Airway epithelial cell (primary cell): Measurements from ENCODE around the genes IFI44L and SSX2IP.

DNA sequence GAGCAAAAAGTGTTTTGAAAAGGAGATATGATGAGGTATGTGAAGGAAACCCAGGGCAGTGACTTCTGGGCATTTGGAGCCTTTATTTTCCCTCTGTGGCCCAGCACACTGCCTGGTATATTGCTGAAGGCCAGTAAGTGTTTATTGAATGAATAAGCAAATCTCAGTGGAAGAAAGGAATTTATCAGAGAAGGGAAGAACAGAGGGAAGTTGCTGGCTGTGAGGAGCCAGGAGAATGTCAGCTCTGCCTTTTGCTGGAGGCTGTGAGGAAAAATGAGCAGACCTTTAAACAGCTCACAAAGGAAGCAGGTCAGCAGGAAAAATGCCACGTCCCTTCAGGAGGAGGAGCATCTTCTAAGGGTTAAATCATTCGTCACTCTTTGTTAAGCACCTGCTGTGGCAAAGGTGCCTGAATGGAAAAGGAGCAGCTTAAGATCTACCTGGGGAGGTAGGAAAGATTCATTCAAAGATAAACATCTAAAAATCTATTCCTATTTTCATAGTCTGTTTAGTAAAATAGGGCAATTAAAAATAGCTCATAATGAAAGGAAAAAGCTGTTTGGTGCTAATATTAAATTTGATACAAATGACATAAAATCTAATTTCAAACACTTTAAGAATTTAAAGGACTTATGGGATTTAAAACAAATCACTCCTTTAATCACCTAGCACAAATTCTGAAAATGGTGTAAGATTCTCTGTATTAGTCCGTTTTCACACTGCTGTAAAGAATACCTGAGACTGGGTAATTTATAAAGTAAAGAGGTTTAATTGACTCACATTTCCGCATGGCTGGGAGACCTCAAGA is 76.1 kb downstream of the GIPC2 start:
- RAMPAGE, long total RNA, result no peak

DNA sequence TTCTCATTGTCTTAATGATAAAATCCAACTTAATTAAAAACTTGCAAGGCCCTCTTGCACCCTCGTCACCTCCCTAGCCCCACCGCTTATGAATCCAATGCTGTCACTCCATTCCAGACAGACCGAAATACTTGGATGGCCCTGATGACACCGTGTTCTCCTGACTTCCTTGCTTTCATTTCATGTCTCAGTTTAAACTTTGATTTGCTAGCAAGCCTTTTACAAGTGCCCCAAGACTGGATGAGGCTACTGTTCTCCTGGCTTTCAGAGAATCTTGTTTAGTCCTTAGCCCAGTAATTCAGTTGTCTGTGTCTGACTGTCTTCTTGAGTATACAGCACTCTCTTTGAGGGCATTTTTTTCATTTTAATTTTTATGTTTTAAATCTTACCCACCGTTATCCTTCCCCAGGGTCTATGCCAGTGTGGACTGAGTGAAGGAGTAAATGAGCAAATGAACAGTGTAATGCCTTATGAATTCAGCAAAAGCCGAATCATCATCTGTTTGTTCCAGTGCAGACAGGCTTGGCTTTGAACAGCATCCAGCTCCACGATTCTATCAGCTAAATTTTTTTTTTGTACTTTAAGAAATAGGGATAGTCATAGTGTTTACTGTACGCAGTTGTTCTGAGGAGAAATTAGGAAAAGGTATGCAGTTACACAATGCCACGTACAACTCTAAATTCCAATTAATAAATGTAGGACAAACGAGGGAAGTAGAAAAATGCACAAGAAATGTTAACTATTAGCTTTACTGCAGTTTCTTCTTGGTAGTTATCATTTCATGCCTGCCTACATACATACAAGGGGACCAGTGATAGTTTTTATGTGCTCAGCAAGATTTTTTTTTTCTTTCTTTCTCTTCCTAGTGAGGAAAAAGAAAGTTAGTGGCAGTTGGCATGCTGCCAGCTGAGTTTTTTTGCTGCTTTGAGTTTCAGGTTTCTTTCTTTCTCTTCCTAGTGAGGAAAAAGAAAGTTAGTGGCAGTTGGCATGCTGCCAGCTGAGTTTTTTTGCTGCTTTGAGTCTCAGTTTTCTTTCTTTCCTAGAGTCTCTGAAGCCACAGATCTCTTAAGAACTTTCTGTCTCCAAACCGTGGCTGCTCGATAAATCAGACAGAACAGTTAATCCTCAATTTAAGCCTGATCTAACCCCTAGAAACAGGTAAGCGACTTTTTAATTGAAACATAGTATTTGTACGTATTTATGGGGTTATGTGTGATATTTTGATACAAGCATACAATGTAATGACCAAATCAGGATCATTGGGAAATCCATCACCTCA is at the start of gene IFI44L:
TSS of gene IFI44L (plus strand) at position 1,035 of the 1,279 bp plus-strand sequence.
- RAMPAGE, long total RNA, result no peak

DNA sequence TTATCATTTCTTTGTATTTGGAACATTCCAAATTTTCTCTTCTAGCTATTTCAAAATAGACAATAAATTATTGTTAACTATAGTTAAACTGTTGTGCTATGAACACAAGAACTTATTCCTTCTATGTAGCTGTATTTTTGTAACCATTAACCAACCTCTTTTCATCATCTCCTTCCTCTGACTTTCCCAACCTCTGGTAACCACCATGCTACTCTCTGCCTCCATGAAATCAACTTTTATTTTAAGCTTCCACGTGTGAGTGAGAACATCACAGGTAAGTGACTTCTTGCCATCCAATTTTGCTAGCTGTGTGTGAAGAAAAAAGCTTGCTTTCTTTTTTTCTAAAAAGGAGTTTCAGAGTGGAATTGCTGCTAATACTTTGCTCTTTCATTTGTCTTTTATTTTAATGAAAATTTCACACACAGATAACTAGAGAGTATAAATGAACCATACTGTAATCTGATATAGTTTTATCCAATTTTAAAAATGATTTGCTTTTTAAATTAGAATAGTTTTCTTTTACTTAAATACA is 516 bp downstream of the IFI44L start:
- RAMPAGE, long total RNA, result no peak

- RAMPAGE, long total RNA, result no peak
These were observed 155.6 kb downstream of the ADGRL4 start for GRCh38 chr1:78850937-78851370.

- RAMPAGE, long total RNA, result no peak
These were observed 46.3 kb upstream of the ADGRL4 start for GRCh38 chr1:79052804-79053263.

DNA sequence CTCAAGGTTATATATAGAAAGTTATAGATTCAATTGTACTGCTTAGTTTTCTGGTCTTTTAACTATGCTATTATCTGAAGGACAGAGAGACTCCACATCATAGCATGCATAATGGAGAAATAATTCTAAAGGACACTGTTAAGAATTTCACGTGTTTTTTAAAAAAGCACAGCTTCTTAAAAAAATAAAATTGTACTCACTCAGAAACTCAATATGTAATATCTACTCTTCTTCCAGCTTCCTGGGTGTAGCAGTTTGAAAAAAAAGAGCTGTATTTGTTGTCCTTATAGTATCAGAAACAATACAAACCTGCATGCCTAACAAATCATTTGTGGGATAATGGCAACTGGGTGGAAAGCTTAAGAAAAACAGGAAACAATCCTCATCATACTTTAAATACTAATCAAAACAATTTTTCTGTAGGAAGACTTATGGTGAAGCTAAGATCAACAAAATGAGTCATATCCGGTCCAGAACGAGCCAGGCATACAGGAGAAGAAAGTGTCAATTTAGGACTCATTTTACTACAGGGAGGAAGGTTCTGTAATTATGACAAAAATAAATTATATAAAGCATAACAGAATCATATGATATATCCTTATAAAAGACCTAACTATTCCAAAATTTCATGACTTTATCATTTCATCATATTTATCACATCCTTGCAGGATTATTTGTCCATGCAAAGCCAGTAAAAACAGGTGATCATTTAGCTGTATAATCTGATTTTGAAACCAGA is 181.8 kb upstream of the ADGRL4 start:
- RAMPAGE, long total RNA, result no peak

DNA sequence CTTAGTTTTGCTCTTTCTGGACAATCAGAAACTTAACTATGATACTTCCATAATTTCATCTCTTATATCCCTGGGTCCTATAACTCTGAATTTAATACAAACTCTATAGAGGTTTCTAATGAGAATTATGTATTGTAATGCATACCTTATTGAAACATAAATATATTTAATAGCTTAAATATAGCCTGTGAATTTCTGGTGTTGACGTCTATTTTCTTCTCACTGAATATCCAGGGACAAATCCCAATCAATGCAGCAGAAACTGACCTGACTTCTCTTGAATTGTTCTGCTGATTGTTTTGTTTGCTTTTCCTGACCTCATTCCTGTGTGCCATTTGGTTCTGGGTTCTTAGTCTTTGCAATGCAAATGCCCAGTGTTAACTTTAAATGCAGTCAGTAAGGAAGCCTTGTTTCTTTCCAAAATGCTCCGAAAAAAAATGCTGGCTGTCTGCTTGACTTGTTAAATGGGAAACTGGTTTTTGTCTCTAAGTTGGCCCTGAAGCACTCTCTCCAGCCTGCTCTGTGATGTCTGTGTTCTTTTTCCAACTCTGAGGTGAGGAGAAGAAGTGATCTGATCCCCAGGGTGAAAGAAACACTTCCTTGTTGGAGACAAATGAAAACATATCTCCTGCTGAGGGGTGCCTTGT is 256.1 kb upstream of the ADGRL4 start:
- RAMPAGE, long total RNA, result no peak

- RAMPAGE, long total RNA, result no peak
These were observed 1038.9 kb upstream of the ADGRL4 start for GRCh38 chr1:80045515-80045714.

GRCh38 chr1:81174772-81175130 is 626.0 kb upstream of the ADGRL2 start:
- RAMPAGE, long total RNA, result no peak

- RAMPAGE, long total RNA, result no peak
These were observed 488.6 kb upstream of the ADGRL2 start for GRCh38 chr1:81312255-81312495.

GRCh38 chr1:81493464-81494033 is 307.2 kb upstream of the ADGRL2 start:
- RAMPAGE, long total RNA, result no peak

- RAMPAGE, long total RNA, result start-site peak on the plus strand at chr1:81699605-81699688, 122 and 42 reads in 2 replicates
These were observed 101.5 kb upstream of the ADGRL2 start for GRCh38 chr1:81699133-81699777.

DNA sequence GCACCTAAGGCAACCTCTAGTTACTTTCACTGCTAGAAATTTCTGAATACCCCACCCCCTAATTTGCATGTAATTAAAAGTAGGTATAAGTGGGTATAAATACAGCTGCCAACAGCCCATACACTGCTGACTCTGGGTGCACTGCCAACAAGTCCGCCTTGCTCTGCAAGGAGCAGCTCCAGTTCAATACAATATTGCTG is 981.8 kb downstream of the ADGRL2 start:
- RAMPAGE, long total RNA, result no peak

GRCh38 chr1:83692418-83692967 is 306.4 kb downstream of the TTLL7 start:
- RAMPAGE, long total RNA, result no peak

- RAMPAGE, long total RNA, result no peak
These were observed 2.2 kb downstream of the PRKACB start for GRCh38 chr1:84146282-84146642.

- RAMPAGE, long total RNA, result no peak
These were observed 28.2 kb upstream of the SAMD13 start for GRCh38 chr1:84273262-84273697.

- RAMPAGE, long total RNA, result no peak
These were observed 32.3 kb downstream of the DNASE2B start for GRCh38 chr1:84430473-84431074.

DNA sequence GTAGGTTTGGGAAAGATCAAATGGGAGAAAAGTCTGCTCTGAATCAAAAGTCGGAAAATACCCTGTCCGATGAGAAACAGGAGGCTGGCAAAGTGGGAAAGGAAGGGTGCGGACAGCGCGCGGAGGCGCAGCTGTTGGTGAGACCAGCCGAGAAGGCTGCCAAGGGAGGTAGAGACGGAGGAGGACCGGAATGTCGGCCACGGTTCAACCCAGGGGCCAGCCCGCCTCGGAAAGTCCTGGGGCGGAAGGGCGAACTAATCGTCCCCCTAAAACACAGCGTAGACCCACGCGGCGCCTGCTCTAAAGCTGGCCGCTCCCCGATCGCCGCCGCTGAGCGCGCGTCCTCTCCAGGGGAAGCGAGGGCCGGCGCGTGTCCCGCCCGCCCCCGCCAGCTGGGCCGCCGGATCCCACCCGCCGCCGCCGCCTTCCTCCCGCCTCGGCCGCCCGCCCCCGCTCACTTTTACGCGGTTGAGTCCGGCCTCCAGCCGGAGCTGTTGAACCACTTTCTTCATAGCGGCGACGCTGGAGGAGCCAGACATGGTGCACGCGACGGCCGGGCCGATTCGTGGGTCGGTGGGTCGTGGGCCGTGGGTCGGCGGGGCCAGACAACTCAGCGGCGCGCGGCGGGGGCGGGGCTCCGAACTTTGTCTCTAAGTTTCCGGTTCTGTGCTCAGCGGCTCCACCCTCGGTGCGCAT is 485 bp upstream of the SPATA1 start:
- RAMPAGE, long total RNA, result start-site peak on the minus strand centred at position 609 of the sequence, 109 bp wide, 5,035 and 2,391 reads in 2 replicates

GRCh38 chr1:84688425-84689078 is 1.7 kb downstream of the SSX2IP start:
- RAMPAGE, long total RNA, result no peak

GRCh38 chr1:84689620-84690581 is at the start of gene SSX2IP:
SSX2IP (minus strand) TSS chr1:84690461.
- RAMPAGE, long total RNA, result no peak